ENCODE measurements around a stretch of chr7.

- PRO-cap: unidirectional peak, plus-strand start at chr7:5699677
Observed at GRCh38 chr7:5699373-5700591, 81.7 kb downstream of the RNF216 start.

DNA sequence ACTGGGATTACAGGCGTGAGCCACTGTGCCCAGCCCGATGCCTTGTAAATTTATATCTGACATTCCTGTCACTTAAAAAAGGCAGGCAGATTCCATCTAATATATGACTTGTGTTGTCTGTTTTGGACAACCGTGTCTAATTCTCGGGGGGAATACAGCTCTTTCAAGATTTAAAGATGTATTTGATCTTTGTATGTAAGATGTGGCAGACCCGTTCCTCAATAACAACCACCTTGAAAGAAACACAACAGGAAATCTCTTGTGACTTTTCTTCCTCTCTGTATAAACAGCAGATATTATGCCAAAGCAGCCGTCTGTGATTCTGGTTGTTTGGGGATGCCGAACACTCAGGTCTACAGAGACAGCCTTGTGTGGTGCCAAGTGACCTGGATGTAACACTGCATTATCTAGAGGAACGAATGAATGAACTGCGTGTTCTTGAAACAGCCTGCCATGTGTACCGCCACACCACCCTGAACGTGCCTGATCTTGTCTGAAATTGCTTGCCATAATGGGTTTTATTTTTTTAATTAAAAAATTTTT, 46.2 kb upstream of the OCM start:
- PRO-cap: no peak

- PRO-cap: no peak
Observed at GRCh38 chr7:6164443-6165277, 59.9 kb downstream of the USP42 start.

GRCh38 chr7:6256384-6257090, 15.9 kb downstream of the CYTH3 start:
- PRO-cap: no peak

- PRO-cap: no peak
Observed at GRCh38 chr7:6392661-6393183, 18.4 kb downstream of the RAC1 start.

- PRO-cap: no peak
Observed at GRCh38 chr7:6402094-6403185, 28.1 kb downstream of the RAC1 start.

DNA sequence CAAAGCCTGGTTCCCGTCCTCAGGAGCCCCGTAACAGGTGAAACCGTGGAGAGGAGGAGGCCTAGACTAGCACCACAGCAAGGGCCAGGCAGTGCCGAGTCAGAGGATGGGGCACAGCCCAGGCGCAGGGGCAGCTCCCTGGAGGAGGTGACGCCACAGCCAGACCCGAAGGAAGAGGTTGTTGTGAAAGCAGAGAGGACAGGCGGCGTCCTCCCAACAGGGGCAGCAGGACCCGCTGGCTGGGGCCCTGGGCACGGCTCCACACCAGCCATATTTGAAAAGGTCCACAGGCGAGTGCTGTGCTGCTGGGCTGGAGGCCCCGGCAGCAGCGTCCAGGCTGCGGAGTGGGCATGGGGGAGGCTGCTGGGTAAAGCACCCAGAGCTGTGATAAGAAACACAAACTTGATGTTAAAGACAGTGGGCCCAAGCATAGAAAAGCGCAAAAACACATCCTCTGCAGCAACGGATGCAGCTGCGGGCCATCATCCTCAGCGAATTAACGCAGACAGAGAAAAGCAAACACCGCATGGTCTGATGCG, 25.6 kb downstream of the DAGLB start:
- PRO-cap: no peak

DNA sequence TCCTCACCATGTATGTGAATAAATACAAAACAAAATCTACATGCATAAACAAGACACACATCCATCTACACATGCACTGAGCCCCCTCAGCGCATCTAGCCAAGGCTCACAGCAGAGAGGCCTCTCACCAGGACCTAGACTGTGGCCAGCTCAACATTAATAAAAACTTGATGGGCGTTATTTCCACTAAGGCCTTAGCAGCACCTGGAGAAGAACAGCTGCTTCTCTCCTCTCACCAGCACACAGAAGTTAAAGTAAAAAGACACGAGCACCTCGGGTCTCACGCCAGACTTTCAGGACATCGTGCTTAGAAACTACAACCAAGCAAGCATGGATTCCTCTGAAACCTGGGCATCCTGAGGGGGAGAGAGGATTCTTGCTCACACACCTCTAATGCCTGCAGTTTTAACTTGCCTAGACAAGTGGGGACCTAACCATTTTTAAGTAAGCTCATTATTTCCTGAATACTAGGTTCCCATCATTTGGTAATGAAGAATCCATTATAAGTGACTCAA, 11.8 kb downstream of the KDELR2 start:
- PRO-cap: no peak

DNA sequence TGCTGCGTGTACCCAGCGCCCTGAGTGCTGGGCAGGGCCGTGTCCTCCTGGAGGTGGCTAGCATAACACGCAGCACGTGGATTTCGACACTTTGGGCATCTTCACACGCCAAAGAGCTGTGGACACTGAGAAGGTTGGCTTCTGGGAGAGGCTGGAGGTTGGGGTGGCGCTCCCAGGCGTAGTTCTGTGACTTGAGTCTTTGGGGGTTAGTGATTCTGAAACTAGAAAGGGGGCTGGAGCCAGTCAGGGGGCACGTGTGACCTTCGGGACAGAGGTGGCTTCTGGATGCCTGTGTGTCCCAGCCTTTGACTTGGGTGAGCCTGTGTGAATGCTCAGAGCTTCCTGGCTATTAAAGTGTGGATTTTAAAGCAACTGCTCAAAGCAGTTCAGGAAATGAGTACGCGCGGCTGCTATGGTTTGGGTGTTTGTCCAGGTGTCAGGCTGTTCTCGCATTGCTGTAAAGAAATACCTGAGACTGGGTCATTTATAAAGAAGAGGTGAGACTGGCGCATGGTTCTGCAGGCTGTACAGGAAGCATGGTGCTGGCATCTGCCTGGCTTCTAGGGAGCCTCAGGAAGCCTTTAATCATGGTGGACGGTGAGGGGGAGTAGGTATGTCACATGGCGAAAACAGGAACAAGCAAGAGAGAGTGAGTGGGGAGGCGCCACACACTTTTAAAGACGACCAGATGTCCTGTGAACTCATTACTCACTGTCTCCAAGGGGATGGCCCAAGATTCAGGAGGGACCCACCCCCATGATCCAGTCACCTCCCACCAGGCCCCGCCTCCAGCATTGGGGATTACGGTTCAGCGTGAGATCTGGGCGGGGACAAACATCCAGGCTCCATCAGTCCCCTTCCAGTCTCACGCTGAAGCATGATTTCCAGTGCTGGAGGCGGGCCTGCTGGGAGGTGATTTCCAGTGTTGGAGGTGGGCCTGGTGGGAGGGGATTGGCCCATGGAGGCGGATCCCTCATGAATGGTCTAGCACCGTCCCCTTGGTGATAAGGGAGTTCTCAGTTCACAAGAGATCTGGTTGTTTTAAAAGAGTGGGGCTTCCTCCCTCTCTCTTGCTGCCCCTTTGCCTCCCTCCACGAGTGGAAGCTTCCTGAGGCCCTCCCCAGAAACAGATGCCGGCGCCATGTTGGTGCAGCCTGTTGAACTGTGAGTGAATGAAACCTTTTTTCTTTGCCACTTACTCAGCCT, 3.1 kb downstream of the ZNF316 start:
- PRO-cap: no peak

DNA sequence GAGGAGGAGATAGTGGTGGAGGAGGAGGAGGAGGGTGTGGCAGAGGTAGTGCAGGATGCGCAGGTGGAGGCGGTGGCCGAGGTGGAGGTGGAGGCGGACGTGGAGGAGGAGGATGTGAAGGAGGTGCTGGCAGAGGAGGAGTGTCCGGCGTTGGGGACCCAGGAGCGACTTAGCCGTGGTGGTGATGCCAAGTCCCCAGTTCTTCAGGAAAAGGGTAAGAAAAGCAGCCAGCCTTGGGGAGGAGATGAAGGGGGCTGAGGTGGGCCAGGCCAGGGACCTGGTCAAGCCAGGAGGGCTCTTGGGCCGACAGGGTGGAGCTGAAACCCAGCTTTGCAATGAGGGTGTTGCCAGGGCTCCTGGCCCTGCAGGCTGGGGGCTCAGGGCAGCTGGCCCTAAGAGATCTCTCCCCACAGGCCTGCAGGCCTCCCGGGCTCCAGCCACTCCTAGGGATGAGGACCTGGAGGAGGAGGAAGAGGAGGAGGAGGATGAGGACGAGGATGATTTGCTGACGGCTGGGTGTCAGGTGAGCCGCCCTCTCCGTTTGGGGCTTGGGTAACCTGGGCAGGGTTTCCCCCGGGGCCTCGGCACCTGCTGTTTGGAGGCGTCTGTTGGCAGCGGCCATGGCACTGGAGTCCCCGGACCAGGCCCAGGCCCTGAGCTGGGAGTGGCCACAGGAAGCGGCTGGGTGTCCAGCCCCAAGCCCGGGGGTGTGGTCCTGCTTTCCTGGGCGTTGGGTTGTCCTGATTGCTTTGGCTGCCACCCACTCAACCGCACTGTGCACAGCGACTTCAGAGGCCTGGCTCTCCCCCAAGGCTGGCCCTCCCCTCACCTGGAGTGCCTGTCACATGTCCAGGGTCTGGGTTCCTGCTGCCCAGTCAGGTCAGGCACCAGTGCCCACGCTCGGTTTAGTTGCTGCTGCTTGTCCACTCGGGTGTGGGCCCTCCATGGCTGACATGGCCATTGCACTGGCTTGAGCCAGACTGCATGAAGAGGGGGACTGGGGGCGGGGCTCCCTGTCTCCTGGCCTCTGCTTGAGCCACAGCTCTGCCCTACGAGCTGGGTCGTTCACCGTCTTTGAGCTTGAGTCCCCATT, 5.8 kb downstream of the ZNF316 start:
- PRO-cap: no peak

GRCh38 chr7:6729979-6730724, 23.4 kb upstream of the ZNF12 start:
- PRO-cap: no peak

DNA sequence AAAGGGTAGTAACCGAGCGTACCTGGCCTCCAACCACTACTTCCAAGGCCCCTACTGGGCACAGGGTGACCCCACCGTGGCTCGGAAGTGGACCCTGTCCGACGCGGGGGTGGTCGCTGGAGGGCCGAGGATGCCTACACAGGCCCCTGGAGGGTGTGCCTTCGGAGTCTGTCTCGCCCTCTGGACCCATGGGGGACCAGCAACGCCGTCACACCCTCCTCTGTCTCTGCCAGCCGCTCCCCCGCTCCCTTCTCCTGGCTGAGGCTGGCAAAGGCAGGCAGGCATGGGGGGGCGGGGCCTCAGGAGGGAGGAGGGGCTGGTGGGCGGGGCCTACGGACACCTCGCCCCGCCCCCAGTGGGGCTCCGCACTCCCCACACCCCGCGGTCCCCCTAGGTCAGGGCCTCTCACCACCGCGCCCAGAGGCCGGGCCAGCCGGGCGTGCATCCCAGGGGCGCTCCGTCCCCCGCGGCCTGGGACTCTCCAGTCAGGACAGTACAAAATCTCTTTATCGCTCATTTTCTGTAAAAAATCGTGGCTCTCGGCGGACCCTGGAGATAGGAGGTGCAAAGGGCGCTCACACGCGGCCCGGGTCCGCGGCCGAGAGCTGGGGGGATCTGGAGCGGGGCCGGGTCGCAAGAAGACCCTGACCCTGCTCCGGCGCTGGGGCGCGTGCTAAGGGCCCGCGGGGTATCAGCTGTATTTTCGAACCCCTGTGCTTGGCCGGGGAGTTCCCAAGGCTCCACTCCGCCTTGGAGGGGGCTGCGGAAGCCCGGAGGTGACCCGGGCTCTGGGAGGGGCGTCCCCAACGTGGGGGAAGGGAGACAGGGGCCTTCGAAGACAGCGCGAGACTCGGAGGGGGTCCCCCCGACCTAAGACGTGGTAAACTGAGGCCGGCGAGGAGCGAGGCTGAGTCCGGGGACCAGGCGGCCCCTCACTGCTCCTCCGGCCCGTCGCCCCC, 28.8 kb upstream of the CCZ1B start:
- PRO-cap: no peak

DNA sequence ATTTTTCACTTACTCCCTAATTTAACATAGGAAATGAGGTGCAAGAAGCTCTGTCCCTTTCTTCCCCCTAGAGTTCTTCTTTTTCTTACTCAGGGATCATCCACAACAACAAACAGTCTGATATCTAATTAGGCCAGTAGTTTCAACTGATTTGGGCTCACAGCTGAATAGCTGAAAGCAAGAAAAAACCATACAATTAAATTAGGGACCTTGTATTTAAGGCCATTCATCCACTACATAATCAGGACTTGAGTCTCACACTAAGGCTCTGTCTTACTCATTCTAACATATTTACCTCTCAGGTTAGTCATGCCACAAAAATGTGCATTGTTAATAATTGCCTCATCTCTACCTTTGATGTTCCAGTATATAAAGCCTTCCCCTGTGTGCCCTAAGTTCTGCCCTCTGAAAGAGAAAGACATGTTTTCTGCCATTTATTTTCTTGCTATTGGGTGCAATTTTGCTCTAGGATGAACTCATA, 5.4 kb upstream of the C1GALT1 start:
- PRO-cap: no peak

DNA sequence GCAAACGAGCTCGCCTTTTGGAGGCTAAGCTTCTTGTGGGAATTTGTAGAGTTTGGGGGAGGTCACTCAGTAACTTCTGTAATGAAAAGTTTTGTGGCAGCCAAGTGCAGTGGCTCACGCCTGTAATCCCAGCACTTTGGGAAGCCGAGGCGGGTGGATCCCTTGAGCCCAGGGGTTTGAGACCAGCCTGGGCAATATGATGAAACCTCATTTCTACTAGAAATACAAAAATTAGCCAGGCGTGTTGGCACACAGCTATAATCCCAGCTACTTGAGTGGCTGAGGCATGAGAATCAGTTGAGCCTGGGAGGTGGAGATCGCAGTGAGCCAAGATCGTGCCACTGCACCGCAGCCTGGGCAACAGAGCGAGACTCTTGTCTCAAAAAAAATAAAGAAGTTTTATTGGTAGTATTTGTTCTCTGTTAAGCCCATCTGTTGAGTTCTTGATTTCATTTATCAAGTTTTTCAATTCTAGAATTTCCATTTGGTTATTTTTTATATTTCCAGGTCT, 78.5 kb downstream of the C1GALT1 start:
- PRO-cap: no peak

GRCh38 chr7:7759081-7759826, 40.8 kb upstream of the RPA3 start:
- PRO-cap: no peak

GRCh38 chr7:8260861-8261220, 1.1 kb downstream of the ICA1 start:
- PRO-cap: no peak

- PRO-cap: no peak
Observed at GRCh38 chr7:8389822-8390249, 43.6 kb upstream of the NXPH1 start.

DNA sequence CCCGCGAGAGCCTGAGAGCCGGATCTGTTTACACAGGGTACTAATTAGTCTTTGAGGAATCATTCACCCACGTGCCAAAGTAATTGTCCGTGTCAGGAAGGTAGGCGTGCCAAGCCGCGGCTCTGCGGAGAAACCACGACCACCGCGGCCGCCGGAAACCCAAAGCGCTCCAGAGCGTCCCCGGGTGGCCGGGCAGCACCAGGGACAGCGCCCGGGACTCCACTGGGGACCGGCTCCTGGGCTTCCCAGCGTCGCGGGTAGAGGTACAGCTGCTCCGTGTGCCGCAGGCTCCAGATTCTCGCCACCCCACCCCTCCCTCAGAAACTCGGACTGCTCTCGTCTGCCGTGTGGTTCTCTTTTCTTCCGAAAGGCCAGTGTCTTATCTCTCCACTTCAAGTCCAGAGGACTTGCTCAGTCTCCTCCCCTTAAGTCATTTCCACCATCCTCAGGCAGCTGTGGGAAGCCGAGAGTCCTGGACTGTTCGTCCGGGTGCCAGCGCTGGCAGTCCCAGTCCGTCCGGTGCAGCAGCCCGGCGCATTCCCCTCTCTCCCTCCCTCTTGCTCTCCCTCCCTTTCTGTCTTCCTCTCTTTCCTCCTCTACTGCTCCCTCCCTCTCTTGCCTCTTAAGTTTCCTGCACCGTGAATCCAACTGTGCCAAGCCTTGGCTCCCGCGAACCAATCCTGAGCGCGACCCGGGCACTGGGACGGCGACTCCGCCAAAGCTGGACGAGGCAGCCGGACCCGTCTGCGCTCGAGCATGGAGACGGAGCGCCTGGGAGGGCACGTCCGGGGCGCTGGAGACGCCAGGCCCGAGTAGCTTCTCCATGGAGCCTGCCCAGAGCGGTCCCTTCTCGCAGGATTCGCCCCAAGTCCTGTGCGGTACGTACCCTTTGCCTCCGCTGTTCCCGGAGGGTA, 726 bp downstream of the NXPH1 start:
- PRO-cap: no peak

GRCh38 chr7:11090828-11091361, 117.2 kb downstream of the PHF14 start:
- PRO-cap: no peak

GRCh38 chr7:11195322-11195840, 221.7 kb downstream of the PHF14 start:
- PRO-cap: no peak

Measured in anterior vena cava (tissue), 1 donor.